ENCODE measurements around the gene AKR7A2.

- RRBS = no CpG with 5 or more reads among the region's 12 CpGs
Measured at GRCh38 chr1:17617710-17618145, 78.2 kb downstream of the ARHGEF10L start.

DNA sequence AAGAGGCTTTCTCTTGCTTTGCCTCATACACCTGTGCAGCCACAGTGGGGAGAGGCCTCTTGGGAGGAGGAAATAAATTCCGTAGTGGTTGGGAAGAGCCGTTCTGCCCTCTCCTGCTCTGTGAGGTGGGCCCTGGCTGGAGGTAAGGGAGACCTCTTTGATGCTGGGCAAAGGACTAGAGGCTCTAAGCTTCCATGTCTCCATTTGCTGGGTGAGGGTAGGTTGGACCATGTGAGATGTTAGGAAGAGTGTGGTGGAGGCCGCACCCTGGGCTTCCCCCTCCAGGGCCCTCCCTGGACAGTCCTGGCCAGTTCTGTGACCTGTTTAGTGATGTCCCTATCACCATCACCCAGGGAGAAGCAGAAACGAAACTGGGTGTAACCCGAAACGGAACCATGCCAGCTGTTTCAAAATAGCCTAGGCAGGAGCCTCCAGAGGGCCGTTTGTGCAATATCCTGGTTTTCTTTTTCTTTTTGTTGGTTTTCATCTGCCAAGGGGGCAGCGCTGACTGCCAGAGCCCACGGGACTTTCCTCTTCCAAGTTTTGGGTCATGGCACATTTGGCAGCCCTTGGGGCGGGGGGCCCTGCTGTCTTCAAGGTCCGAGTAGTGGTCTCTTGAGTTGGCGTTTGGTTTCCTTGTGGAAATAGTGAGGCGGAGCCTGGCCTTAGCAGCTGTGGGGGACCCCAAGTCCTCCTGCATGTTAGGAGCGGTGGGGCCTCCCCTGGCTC lies 90.5 kb downstream of the ARHGEF10L start:
- RRBS = no CpG with 5 or more reads among the region's 14 CpGs

- RRBS = no CpG with 5 or more reads among the region's 9 CpGs
Measured at GRCh38 chr1:17891104-17891671, 136.1 kb downstream of the ACTL8 start.

- RRBS = no CpG with 5 or more reads among the region's 5 CpGs
Measured at GRCh38 chr1:18299423-18299825, 181.3 kb upstream of the KLHDC7A start.

- RRBS = no CpG with 5 or more reads among the region's 7 CpGs
Measured at GRCh38 chr1:18807235-18807819, 52.1 kb downstream of the TAS1R2 start.

- RRBS = no CpG with 5 or more reads among the region's 22 CpGs
Measured at GRCh38 chr1:18922000-18923099, 20.0 kb upstream of the ALDH4A1 start.

DNA sequence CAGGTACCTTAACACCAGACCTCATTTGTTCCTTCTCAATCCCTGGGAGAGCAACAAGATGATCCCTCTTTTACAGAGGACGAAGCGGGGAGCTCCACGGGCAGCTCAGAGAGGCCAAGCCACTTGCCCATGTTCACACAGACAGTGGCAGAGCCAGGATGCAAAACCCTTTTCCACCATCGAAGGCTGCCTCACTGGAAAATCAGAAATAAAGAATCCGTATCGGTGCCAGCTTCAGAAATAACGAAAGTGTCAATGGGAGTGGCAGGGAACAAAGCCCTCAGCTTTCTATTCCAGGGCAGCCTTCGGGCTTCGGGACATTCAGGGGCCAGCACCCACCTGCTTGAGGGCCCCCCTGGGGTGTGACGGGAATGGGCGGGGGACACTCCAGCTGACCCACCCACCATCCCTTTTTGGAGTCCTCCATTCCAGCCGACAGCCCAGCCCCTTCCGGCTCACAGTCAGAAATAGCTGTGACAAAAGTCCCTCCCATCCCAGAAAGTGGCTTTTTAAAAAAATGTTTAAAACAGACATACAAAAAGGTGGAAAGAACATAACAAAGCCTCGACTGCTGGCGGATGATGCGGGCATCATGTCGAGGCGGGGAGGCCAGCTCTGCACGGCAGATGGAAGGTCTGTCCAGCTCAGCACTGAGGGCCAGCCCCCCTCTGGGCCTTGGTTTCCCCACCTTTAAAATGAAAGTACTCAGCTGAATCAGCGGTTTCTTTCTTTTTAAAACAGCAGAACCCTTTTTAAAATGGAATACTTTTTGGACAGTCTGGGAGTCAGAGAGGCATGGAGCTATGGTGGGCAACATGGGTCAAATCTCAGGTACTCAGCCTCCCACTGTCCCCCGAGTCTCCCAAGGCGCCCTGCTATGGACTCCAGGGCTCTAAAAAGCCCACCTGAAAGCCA lies 5.8 kb downstream of the IFFO2 start:
- RRBS = no CpG with 5 or more reads among the region's 22 CpGs

- RRBS = 10% methylated on average over 1 of the region's 6 CpGs
Measured at GRCh38 chr1:19036007-19036357, 79.5 kb upstream of the IFFO2 start.

GRCh38 chr1:19073734-19074844 lies 117.6 kb upstream of the IFFO2 start:
- RRBS = no CpG with 5 or more reads among the region's 34 CpGs

DNA sequence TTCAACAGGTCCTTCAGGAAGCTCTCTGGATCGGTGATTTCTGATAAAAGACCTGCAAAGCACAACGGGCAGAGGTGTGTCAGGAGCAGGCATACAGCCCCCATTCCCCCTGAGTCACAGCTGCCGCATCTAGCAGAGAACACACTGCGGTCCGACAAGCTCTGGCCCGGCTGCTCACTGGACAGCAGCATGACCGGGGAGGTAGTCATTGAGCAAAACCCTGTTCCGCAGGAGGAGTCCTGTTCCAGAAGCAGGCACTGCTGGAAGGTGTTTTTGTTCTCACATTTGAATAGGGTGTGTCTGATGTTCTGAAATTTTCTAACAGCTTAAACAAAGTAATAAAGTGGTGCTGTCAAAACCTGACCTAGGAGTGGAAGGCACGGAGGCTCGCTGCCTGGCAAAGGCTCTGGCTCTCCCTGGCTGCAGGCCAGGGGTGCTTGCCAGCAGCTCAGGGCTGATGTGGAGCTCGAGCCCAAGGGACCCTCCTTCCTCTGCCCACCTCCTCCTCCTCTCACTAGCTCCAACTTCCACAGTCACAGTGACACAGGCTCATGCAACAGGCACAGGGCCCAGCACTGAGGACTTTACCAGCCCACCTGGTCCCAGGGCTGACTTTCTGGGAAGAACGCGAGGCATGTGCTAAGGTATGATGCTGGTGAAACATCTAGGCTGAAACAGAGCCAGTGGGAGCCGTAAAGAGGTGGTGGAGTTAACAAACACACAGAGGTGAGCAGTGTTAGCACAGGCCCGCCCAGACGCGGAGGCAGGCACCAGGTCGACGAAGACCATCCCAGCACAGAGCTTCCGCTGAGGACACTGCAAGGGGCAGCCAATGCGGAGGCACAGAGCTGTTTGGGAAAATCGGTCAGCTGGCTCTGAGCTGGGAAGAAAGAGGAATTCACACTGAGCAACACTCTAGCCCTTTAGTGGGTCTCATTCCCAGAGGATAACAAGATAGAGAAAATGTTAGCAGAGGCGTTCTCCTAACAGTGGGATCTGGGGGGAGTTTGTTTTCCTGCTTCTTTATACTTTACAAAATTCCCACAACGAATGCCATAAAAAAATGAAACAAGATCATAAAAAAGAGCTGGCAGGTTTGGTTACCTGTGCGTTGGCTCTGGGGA lies 118.7 kb upstream of the IFFO2 start:
- RRBS = no CpG with 5 or more reads among the region's 25 CpGs

- RRBS = no CpG with 5 or more reads among the region's 8 CpGs
Measured at GRCh38 chr1:19087414-19088179, 122.5 kb downstream of the UBR4 start.

- RRBS = no CpG with 5 or more reads among the region's 6 CpGs
Measured at GRCh38 chr1:19095533-19095939, 114.5 kb downstream of the UBR4 start.

- RRBS = 85% methylated on average over 4 of the region's 13 CpGs
Measured at GRCh38 chr1:19122485-19123208, 87.4 kb downstream of the UBR4 start.

DNA sequence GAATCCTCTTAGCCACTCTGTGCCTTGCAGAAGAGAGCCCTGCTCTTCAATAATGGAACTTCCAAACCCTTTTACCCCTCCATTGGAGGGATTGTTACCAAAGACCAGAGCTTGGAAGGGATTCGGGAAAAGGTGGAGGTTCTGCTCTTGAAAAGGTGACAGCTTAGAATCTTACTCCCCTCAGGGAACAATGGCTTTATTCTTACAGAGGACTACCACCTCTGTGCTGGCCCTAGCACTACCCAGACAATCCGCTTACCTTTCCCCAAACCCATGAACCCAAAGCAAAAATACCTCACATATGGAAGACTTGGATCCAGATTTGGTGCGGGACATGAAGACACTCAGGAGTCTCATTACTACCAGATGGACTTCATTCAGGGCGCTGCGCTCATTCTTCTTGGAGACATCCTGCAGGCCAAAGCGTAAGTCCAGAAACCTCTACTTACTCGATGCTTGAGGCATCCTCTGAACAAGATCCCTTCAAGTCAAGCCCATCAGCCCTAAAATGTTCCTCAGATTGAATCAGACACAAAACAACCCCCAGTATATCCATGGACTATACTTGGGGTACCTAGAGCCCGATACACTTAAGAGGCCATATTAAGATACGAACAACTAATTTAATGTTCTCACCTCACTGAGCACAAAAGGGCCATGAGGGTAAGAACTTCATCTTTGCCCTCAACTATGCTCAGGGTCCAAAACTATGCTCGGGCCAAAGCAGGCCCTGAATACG lies 82.6 kb downstream of the UBR4 start:
- RRBS = no CpG with 5 or more reads among the region's 11 CpGs

GRCh38 chr1:19180689-19181123 lies 29.4 kb downstream of the UBR4 start:
- RRBS = no CpG with 5 or more reads among the region's 1 CpG

GRCh38 chr1:19269784-19269998 lies 18.1 kb downstream of the MRTO4 start:
- RRBS = no CpG with 5 or more reads among the region's 1 CpG

DNA sequence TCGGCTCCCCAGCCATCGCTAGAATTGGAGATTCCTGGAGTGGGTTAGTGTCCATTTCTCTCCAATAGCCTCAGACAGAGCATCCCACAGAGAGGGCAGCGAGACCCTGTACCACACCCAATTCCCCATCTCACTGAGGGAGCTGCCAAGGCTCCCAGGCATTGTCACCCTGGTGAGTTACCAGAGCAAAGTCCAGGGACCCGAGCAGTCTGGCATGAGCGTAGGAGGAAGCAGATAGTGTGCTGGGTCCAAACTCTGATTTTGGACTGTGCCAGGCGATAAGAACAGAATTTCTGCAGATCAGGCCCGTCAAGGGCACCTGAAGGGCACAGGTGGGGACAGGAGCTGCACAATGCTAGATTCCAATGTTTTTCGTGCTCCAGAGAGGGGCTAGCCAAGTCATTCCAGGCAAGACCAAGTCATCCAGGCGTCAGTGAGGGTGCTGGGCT lies 15.4 kb downstream of the AKR7A3 start:
- RRBS = no CpG with 5 or more reads among the region's 9 CpGs

- RRBS = no CpG with 5 or more reads among the region's 57 CpGs
Measured at GRCh38 chr1:19273973-19274560, 14.5 kb downstream of the AKR7A3 start.

DNA sequence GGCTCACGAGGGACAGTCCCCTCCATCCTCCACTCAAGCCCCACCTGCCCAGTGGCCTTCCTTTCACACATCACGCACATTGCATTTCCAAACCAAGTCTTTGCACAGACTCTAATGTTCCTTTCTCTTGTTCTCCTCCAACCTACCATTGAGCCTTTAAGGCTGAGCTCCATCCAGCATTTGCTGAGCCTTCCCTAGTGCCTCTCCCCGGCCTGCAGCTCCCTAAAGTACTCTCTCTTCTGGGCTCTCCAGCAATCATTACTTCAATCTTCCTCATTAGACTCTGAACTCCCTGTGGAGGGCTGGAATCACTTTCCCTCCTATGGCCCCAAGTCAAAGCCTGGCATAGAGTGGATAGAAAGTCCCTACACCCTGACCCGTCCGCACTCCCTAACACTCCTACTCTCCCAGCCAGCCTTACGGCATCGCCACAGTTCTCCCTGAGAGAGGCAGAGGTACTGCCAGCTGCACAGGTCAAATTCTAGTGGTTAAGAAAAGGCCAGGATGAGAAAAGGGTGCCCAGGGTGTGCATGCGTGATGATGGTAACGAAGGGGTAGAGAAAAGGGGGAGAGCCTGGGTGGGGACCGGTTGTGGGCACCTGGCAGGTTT lies 905 bp downstream of the AKR7A2 start:
- RRBS = no CpG with 5 or more reads among the region's 10 CpGs

GRCh38 chr1:19311554-19312604 lies at the start of gene AKR7A2:
Gene AKR7A2 (minus strand): TSS chr1:19312144.
- RRBS = 2% methylated on average over 63 of the region's 114 CpGs